ENCODE data around the genes IZUMO4 and TIMM13.

DNA sequence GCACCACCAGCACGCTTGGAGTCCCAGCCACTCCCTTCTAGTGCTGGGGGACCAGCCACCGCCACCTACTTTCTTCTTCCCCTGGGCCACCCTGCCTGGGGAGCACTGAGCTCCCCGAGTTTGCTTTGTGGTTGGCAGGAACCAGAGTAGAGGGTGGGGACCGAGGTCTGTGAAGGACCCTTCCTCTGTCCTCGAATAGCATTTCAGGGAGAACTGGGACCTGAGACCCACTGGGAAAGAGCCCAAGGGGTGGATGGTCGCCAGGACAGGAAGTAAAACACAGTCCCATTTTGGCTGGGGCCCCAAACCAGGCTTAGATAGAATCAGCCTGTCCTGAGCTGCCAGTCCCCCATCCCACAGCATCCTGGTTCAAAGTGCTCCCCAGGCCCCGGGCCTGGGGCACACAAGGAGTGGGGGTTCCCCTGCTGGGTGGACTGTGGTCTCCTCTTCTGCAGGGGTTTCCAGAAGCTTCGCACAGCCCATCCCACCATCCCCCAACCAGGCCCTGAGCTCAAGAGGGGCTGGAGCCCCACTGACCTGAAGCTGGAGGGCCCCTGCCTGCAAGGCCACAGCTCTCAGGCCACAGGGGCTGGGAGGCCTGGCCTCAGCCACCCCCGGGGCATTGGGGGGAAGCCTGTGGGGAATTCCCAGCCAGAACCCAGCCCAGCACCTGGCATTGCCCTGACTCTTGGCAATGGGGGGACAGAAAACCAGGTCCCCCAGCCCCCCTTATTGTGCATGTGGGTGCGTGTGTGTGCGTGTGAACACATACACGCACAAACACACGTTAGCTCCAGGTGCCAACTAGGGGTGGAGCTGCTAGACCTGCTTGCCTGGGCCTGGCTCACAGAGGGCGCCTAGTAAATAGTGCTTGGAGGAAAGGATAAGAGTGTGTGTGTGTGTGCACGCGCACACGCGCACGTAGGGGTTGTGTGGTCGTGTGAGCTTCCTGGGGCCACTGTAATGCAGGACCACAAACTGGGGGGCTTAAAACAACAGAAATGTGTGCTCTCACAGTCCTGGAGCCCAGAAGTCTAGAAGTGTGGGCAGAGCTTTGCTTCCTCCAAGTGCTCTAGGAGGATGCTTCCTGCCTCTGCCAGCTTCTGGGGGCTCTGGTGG, 1.0 kb upstream of the MKNK2 start:
- PRO-cap = no peak
- RAMPAGE, long total RNA, 4 experiments = no peak in any of the 4 experiments

GRCh38 chr19:2096831-2097076, at the start of gene IZUMO4:
Gene IZUMO4 (plus strand): TSS chr19:2096915.
- PRO-cap = unidirectional peak, plus-strand start at chr19:2096975
- RAMPAGE, long total RNA, 4 experiments = start-site peak on the plus strand in 3 of 4 experiments, at chr19:2096926-2097002 at its widest, 5 to 15 reads per replicate

DNA sequence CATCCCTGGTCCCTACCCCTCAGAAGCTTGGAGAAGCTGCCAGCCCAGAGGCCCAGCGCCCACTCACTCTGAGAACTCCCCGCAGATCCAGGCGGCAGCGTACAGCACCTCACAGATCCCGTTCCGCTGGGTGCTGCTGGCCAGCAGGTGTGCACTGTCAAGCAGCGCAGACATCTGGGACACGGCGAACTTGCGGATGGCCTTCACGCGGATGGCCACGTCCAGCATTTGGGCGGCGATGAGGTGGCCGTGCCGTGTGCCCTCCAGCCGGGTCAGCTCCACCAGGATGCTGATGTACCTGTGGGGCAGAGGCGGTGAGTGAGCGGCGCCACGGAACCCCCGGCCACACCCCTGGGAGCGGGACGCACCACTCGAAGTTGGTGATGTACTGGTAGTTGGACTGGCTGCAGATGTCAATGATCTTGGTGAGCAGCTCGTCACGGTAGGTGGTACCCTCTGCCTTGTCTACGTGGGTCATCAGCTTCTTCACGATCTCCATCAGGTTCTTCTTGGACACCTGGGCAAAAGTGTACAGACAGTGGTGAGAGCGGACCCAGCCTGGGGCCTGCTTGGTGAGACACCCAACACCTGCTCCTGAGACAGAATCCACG, 24.2 kb downstream of the IZUMO4 start:
- PRO-cap = no peak
- RAMPAGE, long total RNA, 4 experiments = no peak in any of the 4 experiments

- PRO-cap = no peak
- RAMPAGE, long total RNA, 4 experiments = start-site peak on the minus strand in 2 of 4 experiments, at chr19:2123832-2123970 at its widest, 15 to 26 reads per replicate
Measured at GRCh38 chr19:2123681-2124256, 27.1 kb downstream of the IZUMO4 start.

- PRO-cap = no peak
- RAMPAGE, long total RNA, 4 experiments = no peak in any of the 4 experiments
Measured at GRCh38 chr19:2180755-2181314, 17.1 kb downstream of the DOT1L start.

DNA sequence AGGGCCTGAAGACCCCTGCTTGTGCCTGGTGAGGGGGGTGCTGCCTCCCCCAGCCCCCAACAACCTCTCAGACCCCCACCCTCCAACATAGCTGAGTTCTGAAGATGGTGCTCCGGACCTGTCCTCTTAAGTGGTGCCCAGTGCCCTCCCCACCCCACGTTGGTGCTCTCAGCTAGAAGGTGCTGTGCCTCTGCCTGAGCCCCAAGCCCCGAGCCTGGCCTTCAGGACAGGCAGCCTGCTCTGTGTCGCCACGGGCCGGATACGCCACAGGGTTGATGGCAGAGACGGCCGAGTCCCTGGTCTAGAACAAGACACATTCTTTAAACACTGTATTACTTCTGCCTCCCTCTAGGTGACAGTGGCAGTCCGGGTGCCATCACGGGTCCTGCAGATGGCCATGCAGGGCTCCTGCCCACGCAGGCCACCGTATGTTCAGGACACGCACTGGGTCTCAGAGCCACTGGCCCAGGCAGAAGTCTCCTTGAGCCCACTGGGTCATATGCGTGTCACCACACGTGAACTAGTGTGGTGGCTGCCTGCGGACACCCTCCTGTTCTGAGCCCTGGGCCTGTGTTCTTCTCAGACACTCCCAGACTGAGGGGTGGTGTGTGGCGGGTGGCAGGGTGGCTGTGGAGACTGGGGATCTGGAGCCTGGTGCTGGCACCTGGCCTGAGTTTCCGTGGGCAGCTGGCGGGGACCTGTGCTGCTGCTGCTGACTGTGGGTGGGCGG, 4.5 kb downstream of the PLEKHJ1 start:
- PRO-cap = no peak
- RAMPAGE, long total RNA, 4 experiments = no peak in any of the 4 experiments

DNA sequence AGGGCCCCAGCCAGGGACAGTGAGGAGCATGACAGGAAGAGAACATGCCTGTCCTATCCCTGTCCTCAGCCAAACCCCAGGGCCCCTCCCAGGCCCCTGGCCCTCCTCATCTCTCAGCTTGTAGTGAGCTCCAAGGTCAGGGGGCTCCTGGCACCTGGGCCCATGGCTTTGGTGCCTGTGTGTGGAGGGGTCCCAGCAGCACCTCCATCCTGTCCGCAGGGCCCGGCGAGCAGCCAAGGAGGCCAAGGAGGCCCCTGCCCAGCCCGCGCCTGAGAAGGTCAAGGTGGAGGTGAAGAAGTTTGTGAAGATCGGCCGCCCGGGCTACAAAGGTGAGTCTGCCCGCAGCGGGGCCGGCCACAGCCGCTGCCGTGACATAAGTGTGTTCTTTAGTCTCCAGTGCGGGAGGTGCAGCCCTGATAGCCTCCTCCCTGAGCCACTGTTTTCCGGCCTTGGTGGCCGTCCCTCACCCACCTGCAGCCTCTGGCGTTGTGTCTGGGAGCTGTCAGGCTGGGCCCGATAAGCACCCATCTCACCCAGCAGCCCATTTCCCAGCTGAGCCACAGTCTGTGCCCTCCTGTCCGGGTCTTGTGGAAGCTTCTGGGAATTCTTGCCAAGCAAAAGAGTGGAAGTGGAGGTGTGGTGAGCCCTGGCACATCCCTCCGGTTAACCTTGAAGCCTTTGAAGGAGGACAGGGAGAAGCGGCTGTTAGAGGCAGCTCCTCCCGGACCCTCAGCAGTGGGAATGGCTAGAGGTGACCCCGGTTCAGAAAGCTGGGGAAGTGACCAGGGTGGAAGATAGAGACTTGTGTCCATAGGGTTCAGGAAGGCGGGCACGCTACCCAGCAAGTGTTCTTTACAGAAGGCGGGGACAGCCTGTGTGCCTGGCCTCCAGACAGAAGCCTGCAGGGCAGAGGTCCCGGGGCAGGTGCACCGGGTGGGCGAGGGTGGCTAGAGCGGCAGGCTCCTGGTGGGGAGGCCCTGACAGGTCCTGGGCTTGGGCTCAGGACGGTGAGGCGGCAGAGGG, 3.6 kb upstream of the AMH start:
- PRO-cap = no peak
- RAMPAGE, long total RNA, 4 experiments = start-site peak on the plus strand in 1 of 4 experiments, centred at position 520 of the sequence, 15 reads per replicate

- PRO-cap = no peak
- RAMPAGE, long total RNA, 4 experiments = no peak in any of the 4 experiments
Measured at GRCh38 chr19:2287837-2288267, 5.9 kb upstream of the PEAK3 start.

GRCh38 chr19:2290405-2291579, 8.8 kb upstream of the PEAK3 start:
- PRO-cap = no peak
- RAMPAGE, long total RNA, 4 experiments = no peak in any of the 4 experiments

GRCh38 chr19:2302889-2303505, 5.0 kb downstream of the LINGO3 start:
- PRO-cap = no peak
- RAMPAGE, long total RNA, 4 experiments = no peak in any of the 4 experiments

DNA sequence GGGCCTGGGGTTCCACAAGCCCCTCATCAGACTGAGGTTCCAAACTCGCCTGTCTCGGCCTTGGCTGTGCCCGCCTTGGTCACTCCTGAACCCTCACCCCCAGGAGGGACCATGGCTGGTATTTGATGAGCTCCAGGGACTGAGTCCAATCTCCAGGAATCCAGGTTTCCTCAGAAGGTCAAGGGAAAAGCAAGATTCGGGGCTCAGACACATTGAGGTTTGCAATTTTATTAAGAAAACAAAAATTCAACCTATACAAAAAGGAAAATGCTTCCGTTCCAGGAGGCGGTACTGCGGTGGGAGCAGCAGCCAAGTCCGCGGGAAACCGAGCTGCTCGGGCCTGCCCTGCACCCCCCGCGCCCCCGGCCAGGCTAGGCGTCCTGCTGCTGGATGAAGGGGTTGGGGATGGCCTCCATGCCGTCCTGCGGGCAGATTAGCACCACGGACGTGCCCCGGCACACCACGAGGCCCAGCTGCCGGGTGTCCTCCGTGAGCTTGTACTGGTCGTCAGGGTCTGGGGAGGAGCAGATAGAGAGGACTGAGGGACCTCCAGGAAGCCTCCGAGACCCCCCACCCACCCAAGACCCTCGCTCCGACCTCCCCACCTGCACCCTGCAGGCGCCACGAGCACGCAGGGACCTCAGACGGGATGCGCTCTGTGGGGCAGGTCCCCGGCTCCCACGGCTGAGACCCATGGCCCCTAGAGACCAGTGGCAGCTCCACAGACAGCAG, 6.9 kb downstream of the LSM7 start:
- PRO-cap = no peak
- RAMPAGE, long total RNA, 4 experiments = no peak in any of the 4 experiments

DNA sequence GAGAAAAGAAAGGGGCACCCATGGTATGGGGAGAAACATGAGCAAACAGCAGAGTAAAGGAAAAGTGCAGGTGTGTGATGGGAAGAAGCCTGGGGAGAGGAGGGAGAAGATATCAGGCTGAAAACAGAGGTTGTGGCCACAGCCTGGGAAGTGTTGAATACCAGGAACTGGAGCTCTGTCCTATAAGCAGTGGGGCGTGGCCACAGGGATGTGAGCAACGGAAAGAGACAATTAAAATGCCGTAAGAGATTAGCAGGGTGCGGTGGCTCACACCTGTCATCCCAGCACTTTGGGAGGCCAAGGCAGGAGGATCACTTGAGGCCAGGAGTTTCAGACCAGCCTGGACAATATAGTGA, 24.1 kb downstream of the TIMM13 start:
- PRO-cap = unidirectional peak, minus-strand start at position 155 of the sequence
- RAMPAGE, long total RNA, 4 experiments = no peak in any of the 4 experiments

DNA sequence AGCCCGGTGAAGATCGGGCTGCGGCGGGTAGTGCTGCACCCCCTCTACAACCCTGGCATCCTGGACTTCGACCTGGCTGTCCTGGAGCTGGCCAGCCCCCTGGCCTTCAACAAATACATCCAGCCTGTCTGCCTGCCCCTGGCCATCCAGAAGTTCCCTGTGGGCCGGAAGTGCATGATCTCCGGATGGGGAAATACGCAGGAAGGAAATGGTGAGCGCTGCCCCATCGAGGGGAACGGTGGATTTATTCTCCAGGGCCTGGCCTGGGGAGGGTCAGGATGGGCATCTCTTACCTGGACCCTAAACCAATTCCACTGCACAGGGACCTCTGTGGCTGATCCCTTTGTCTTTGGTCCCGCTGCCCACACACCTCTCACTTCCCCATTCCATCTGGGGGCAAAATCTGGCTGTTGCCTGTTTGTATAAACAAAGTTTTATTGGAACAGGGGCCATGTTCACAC, 10.8 kb downstream of the TIMM13 start:
- PRO-cap = no peak
- RAMPAGE, long total RNA, 4 experiments = no peak in any of the 4 experiments

GRCh38 chr19:2423597-2424560, 3.5 kb downstream of the TIMM13 start:
- PRO-cap = no peak
- RAMPAGE, long total RNA, 4 experiments = no peak in any of the 4 experiments

- PRO-cap = bidirectional peak, plus-strand start at chr19:2427655, minus-strand start at chr19:2427547
- RAMPAGE, long total RNA, 4 experiments = start-site peak on the minus strand in 4 of 4 experiments, at chr19:2427547-2427582 at its widest, 97 to 1,043 reads per replicate
Measured at GRCh38 chr19:2427080-2427749, at the start of gene TIMM13. Gene TIMM13 (minus strand): TSS chr19:2427586.

GRCh38 chr19:2503445-2504417, 27.8 kb downstream of the GADD45B start:
- PRO-cap = no peak
- RAMPAGE, long total RNA, 4 experiments = no peak in any of the 4 experiments

DNA sequence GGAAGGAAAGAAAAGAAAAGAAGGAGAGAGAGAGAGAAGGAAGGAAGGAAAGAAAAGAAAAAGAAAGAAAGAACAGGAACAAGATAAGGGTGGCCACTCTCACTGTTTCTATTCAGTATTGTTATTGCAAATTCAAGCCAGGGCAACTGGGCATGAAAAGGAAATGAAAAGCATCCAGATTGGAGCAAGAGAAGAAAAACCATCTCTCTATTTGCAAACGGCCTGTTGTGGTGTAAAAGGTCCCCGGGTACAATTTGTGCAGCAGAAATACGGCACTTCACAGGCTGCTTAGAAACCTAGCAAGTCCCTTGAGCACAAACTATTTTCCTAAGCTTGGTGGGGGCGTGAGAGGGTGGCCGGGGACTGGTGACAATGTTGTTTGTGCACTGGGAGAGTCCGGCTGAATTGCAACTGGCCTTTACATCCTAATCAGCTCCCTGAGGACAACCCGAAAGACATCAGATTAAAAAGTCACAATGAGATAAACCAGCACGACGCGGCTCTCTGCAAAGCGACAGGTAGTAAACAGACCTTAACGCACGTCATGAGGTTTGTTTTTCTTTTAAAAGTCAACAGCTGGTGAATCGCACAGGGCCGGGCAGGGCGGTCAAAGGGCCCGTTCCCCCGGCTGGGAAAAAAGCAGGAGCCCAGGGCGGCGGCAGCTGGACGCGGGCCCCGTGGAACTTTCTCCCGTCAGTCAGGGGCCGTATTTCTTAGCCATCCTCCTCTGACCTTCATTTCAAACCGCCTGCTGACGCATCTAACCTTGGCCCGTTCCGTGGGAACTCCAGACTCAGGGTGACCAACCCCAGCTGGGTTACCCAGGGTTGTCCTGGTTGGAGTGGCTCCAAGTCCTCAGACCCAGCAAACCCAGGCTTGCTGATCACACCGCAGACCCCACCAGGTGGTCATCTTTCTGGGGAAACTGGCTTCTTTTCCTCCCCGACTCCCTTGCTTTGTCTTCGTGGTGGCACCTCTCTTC, 112.2 kb downstream of the GADD45B start:
- PRO-cap = bidirectional peak, plus-strand start at position 634 of the sequence, minus-strand start at position 510 of the sequence; bidirectional peak, plus-strand start at position 790 of the sequence, minus-strand start at position 690 of the sequence
- RAMPAGE, long total RNA, 4 experiments = no peak in any of the 4 experiments

GRCh38 chr19:2598760-2599640, 103.5 kb downstream of the GNG7 start:
- PRO-cap = bidirectional peak, plus-strand start at chr19:2599209, minus-strand start at chr19:2599068; bidirectional peak, plus-strand start at chr19:2599573, minus-strand start at chr19:2599528
- RAMPAGE, long total RNA, 4 experiments = no peak in any of the 4 experiments

DNA sequence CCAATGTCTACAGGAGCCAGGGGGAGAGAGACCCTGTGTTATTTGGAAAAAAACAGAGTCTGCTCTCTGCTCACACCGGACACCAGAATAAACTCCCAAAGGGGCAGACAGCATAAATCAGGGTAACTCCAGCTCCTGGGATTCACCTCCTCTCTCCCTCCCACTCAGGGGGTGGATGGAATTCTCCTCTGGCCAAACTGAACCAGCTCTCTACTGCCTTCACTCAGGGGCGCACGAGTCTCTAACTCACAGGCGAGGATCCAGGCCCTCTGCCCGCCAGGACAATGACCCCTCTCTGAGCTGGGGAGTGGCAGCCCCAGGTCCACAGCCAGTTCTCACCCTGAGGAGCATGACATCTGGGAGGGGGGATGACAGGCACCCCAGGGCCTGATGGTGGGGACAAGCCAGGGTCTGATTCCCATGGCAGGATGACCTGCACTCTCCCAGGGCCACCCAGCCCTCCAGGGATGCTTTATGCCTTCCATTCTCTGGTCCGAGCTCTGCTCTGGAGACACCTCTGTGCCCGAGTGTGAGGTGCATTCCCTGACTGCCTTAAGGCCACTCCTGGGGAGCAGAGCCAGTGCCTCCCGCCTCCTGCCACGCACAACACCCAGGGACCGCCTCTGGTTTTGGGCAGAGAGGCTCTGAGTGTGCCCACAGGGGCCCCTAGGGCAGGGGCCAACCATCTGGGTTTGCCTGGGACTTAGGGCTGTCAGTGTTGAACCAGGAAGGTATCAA, 66.3 kb downstream of the GNG7 start:
- PRO-cap = no peak
- RAMPAGE, long total RNA, 4 experiments = no peak in any of the 4 experiments

DNA sequence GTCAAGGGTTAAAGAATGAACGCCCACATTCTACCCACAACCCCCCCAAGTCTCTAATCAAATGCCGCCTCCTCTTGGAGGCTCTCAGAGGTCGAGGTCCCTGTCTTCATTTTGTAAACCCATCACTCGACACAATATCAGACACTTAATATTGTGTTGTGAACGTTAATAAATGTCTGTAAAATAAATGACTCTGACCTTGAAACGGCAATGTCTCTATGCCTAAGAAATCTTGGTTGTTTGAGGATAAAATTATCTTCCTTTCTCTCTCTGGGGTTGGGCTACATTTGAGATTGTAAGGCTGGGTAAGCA, 8.7 kb downstream of the GNG7 start:
- PRO-cap = no peak
- RAMPAGE, long total RNA, 4 experiments = no peak in any of the 4 experiments